ENCODE results near the gene RHOC.

GRCh38 chr1:110555224-110555717 is 36.3 kb upstream of the KCNA10 start:
- RRBS: 2% methylated on average over 8 of the region's 38 CpGs

DNA sequence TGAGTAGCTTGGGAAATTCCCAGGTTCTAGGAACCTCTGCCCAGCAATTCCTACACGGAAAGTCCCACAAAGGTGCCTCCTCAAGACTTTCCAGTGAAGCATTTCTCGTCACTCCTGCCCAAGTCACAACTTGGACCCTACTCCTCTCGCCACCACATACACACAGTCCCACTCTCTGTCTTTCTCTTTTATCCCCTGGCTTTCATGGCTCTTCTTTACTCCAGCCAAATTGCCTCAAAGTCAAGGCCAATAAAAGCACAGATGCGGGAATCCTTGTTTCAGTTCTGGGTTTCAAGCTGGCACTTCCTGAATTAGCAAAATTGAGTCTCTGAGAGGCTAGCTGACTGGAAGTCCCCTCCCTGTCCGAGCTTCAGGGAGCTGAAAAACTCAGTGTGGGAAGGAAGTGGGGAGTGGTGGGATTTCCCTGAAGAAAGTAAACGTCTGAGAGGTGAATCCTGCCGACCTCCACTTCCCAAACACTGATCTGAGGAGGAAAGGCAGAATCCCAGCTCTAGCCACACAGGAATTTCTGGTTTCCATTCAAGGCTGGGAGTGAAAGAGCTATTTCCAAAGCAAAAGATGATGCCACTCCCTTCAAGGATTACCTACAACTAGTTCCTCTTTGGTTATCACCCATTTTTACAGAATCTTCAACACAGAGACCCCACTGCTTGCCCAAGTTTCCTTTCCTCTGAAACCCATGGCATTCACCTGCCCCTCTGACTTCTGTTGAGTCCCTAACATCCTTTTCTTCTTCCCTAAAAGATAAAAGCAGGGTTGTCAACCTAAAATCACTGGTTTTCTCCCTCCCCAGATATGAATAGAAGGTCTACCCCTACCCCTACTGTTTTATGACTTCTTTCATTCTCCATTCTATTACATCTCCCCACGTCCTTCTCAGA is 7.3 kb downstream of the DENND2D start:
- RRBS: no CpG with 5 or more reads among the region's 8 CpGs

GRCh38 chr1:111449920-111450606 is 799 bp downstream of the ATP5PB start:
- RRBS: no CpG with 5 or more reads among the region's 9 CpGs

DNA sequence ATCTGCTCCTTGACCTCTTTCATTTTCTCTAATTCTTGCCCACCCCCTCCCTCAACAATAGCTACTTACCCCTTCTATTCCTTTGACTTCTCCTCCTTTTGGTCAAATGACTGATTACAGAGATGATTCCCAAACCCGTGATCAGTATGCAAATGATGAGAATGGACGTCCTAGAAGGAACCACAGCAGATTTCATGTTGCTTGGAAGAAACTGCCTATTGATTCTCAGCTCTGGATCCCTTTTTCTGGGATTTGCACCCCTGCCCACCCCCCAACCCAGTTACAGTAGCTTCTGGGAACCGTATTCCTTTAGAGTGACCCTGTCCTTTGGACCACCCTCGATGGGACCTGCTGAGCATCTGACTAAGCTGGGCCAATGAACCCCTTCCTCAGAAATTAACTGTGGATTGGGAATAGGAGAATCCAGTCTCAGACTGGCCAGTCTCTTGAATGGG is 11.9 kb downstream of the C1orf162 start:
- RRBS: no CpG with 5 or more reads among the region's 4 CpGs

- RRBS: 11% methylated on average over 7 of the region's 47 CpGs
These were observed 11.9 kb upstream of the ADORA3 start for GRCh38 chr1:111514995-111516081.

- RRBS: no CpG with 5 or more reads among the region's 6 CpGs
These were observed 15.7 kb downstream of the INKA2 start for GRCh38 chr1:111723205-111724112.

DNA sequence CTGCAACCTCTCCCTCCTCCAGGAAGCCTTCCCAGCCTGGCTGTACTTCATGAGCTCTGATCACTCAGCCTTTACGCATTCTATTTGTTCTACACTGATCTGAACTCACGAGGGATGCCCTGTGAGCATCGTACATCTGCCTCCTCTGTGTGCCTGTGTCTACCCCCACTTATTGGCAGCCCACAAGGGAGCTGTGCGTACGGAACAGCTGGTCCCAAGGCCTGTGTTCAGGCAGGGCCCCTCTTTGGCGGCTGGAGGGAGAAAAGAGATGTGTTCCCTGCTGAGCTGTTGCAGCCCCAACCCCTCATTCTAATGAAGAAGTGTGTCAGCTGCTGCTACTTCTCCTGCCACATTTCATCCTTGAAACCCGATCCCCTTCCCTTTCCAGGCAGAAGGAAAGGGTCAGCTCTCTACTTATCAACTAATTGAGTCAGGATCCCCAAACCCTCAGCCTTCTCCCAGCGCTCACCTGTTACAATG is 3.3 kb downstream of the INKA2 start:
- RRBS: no CpG with 5 or more reads among the region's 8 CpGs

DNA sequence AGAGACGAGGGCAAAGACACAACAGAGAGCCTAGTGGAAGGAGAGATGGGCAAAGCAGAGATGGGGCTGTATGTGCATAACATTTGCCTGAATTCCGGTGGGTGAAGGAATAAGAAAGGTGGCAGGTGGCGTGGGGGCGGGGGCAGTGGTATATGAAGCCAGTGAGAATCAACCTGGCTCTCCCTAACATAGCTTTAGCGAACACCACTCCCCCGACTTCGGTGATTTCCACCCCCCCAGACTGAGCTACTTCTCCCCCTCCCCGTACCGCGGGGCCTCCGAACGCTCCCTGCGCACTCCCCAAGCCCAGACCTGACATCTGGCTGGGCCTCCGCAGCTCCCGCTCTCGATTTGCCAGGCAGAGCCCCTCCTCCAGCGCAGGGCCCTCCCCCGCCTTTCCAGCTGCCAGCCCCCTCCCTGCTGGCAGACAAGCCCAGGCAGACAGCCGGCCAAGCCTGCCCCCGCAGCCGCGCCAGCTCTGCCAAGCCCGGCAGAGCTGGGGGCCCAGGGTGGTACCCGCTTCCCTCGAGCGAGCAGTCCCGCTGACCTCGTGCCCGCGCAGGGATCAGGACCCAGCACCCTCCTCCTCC is 932 bp downstream of the INKA2 start:
- RRBS: 4% methylated on average over 5 of the region's 30 CpGs

- RRBS: no CpG with 5 or more reads among the region's 3 CpGs
These were observed 21.5 kb downstream of the KCND3 start for GRCh38 chr1:111967966-111968375.

GRCh38 chr1:112056925-112057299 is 67.4 kb upstream of the KCND3 start:
- RRBS: no CpG with 5 or more reads among the region's 3 CpGs

- RRBS: no CpG with 5 or more reads among the region's 4 CpGs
These were observed 80.2 kb upstream of the KCND3 start for GRCh38 chr1:112069581-112070110.

DNA sequence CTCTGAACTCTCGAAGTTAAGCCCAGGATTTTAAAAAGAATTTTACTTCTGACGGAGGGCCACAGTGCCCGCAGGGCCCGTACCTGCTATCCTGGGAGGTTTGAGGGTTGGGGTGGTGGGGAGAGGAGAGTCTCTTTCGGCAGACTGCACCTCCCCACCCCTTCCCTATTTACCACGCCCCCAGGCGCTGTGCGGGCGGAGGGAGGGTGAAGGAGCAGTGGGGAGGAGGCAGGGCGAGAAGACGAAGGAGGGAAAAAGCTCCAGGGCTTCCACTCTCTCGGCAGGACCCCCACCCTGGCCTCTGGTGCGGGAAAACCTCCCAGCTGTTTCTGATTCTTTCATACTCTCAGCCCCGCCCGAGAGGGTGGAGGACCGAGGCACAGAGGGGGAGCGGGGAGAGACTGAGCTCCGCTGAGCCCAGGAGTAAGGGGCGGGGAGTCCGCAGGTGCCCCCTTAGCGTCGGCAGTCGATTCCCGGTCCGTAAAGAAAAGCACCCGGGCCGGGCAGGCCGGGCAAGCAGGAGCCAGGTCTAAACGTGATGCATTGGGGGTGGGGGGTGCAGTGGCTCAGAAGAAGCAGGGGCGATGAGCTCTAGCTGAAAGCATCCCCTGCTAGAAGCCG is 816 bp upstream of the WNT2B start:
- RRBS: no CpG with 5 or more reads among the region's 31 CpGs

DNA sequence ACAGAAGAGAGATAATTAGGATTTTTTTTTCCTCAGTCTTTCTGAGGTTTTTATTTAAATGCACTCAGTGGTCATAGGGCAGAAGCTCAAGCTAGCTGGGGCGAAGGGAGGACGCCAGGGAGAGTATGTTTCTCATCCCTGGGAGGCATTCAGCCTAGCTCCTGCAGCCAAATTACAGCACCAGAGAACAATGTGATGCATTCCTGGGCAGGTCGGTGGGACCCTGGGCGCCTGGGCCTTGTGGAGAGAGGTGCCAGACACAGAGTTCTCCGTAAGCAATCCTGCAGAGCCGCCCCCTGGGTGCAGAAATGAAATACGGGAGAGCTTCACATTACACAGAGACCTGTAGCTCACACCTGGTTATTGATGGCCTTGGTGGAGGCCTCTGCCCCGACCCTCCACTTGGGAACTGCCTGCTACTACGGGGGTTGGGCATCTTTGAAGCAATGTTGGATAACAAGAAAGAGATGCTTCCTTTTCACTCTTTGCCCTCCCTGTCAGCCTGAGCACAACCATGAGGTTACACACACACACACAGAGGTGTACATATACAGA is 15.5 kb downstream of the WNT2B start:
- RRBS: no CpG with 5 or more reads among the region's 9 CpGs

DNA sequence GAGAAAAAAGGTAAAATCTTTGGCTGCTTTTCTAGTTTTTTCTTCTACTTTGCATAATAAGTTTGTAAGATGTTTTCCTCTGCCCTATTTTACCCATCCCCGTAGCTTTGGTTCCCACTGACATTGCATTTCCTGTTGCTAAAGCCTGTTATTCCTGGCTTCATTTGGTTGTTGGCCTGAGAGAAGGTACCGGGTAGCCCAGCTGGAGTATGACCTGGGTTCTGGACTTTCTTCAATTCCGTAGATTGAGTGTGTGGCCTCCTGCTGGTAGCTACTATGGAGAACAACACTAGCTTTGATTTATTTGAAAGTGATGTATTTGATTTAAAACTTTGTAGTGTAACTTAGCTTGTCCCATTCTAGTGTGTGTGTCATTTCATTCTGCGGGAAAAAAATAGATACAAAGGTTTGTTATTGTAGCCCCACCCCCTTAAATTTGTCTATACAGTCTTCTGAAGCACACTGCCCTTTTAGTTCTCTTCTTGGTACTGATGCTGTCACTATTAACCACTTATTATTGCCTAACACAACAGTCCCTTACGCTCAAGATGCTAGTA is 860 bp upstream of the MOV10 start:
- RRBS: no CpG with 5 or more reads among the region's 5 CpGs

DNA sequence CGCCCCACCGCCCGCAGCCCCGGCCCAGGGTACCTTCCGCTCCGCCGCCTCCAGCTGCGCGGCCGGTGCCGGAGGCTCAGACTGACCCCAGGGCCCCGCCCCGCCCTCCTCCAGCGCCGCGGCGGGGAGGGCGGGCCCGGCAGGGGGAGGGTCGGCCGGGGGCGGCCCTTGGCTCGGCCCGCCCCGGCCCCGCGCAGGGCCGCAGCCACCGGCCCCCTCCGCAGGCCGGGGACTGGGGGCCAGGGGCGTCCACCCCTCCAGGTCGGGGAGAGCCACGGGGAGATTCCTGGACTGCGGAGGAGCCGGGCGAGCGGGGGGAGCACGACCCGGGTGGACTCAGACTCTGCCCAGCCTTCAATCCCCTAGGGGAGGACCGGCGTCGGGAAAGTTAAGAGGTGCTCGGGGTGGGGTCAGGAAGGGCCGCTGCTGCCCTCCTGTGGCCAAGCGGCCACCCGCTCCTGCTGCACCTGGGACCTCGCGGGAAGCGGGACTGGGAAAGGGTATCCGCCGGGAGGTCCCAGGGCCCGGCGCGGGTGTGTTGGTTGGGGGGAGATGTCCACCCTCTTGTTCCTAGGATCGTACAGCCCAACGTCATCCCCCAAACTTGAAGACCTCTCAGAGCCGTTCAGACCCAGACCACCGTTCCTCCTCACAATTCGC is at the start of gene RHOC:
RHOC (minus strand) TSS at position 83 of the 660 bp plus-strand sequence.
- RRBS: 2% methylated on average over 24 of the region's 60 CpGs

GRCh38 chr1:112722636-112723632 is 4.2 kb downstream of the TAFA3 start:
- RRBS: 9% methylated on average over 11 of the region's 37 CpGs

- RRBS: no CpG with 5 or more reads among the region's 4 CpGs
These were observed 20.2 kb downstream of the SLC16A1 start for GRCh38 chr1:112935722-112936324.

DNA sequence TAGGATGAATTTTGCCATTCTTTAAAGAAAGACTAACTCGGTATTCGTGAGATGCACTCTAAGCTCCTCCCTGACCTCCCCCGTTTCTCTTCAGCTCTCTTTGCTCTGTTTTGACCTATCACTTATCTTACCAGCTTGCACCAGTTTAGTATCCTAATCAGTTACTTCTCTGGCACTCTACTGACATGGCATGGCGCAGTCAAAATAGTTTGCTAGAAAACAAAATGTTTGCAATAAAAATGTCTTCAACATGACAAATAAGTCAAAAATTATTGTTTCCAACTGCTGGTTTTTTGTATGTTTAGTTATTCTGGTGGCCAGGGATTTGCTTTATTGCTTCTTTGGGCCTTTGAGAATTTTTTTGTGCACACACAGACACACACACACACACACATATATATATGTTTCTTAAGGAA is 8.4 kb upstream of the SLC16A1 start:
- RRBS: no CpG with 5 or more reads among the region's 4 CpGs

DNA sequence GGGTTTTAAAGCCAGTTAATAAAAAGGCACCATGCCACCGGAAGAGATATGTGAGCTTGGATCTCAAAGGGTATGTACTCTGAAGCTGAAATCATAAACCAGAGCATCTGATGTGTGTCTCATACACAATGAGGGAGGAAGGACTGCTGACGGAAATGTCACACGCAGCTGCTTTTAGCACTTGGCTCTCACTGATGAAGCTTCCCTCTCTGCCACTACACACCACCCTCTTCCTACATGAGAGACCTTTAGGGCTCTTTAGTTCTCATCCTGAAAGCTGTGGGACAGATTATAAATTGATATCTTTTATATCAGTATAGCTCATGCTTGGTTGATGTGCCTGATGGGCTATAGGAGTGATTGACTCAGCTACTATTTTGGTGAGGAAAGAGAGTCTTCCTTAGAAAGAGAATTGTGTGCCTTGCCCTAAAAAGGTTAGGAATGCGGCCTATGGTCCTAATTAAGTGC is 27.2 kb upstream of the SLC16A1 start:
- RRBS: no CpG with 5 or more reads among the region's 4 CpGs

DNA sequence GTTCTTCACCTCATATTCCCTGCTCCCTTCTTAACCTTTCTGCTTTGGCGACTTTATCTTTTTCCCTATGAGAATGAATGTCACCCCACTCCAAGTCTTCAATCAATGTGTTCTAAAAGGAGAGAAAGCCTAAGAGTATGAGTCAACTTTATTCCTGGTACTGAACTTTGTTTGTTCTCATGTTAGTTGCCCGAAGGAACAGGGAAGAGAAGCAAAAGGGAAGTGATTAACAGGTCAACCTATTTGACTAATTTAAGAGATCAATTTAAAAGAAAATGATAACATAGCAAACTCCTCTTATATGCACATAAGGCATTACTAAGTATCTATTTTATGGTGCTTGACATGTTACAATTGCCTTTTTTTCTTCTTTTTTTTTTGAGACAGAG is 40.0 kb upstream of the SLC16A1 start:
- RRBS: no CpG with 5 or more reads among the region's 2 CpGs